Osteoblast (primary cell): ENCODE measurements around a stretch of chr6.

DNA sequence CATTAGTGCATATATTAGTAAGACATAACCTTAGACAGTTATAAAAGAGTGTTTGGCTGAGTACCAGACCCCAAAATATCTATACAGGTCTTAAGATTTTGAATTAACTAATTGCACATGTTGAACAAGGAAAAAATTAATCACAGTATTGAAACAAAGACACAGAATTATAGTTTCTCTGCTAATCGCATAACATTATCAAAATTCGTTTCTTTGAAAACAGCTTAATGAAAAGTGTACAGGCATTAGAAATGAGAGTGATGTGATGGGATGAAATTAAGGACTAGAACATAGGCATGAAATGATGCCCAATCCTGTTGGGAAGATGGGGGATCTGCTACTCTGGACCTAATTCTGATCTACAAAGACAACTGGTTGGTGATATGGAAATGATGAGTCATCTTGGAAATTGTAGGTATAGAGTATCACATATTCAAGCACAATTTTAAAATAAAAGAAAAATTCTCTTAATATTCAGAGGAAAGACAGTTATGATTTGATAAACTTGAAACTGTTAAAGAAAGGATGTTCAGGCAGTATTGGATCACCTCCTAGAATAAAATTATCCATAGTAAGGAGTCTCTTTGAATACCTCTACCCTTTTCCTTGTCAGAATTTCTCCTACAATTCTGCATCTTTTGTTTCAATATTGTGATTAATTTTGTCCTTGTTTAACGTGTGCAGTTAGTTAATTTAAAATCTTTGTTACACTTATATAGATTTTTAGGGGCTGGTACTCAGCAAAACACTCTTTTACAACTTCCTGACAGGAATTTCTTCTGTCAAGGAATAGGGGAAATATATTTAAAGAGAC, 43.0 kb downstream of the STXBP5 start:
- CAGE, long polyA plus RNA, result no peak
- RRBS, result no CpG with 5 or more reads among the region's 3 CpGs

DNA sequence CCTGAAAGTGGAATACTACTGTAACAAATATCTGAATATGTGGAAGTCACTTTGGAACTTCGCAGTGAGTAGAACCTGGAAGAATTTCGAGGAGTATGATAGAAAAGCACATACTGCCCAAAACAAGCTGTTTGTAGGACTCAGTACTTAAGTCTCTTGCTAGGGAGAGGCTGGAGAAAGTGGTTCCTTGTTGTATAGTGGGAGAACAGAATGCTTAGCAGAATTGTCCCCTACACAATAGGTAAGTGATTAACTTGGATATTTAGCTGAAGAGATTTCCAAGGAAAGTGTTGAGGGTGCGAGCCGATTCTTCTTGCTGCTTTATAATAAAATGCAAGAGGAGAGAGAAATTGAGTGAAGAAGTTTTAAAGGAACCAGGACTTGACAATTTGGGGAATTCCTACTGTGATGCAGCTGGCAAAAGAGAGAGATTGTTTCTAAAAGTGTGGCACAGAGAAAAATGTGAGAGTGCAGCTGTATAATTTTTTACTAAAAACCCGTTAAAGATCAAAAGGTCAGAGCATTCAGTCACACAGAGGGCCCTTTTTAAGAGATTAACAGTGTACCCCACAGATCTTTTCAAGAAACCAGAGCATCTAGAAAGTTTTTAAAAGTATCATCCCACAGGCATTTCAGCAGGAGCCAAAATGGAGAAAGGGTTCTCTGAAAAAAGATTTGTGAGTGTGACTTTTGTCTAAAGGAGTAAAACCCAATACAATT, 45.2 kb downstream of the STXBP5 start:
- CAGE, long polyA plus RNA, result no peak
- RRBS, result no CpG with 5 or more reads among the region's 5 CpGs

DNA sequence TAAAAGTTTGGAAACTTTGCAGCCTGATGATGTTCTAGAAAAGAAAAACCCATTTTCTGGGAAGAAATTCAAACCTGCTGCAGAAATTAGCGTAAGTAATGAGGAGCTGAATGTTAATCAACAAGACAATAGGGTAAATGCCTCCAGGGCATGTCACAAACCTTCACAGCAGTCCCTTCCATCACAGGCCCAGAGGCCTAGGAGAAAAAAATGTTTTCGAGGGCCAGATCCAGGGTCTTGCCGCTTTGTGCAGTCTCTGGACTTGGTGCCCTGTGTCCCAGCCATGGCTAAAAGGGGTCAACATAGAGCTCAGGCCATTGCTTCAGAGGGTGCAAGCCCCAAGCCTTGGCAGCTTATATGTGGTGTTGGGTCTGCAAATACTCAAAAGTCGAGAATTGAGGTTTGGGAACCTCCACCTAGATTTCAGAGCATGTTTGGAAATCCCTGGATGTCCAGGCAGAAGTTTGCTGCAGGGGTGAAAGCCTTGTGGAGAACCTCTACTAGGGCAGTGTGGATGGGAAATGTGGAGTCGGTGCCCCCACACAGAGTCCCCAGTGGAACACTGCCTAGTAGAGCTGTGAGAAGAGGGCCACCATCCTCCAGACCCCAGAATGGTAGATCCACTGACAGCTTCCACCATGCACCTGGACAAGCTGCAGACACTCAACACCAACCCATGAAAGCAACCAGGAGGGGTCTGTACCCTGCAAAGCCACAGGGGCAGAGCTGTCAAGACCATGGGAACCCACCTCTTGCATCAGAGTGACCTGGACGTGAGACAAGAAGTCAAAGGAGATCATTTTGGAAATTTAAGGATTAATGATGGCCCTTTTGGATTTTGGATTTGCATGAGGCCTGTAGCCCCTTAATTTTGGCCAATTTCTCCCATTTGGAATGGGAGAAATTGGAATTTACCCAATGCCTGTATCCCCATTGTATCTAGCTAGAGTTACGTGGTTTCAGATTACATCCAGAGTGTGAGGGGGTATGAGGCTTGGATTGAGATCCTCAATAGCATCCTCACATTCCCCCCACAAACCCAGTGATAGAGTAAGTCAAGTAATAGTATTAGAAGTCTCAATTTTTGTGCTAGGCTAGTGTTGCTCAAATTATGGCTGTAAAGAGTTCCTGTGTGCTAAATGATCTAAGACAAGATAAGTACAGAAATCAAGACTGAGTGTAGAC, 100.2 kb downstream of the STXBP5 start:
- CAGE, long polyA plus RNA, result no peak
- RRBS, result no CpG with 5 or more reads among the region's 7 CpGs

GRCh38 chr6:147357689-147358398, 150.6 kb upstream of the SAMD5 start:
- CAGE, long polyA plus RNA, result no peak
- RRBS, result no CpG with 5 or more reads among the region's 2 CpGs

- CAGE, long polyA plus RNA, result no peak
- RRBS, result no CpG with 5 or more reads among the region's 1 CpG
Measured at GRCh38 chr6:147386742-147387508, 121.6 kb upstream of the SAMD5 start.

- CAGE, long polyA plus RNA, result no peak
- RRBS, result no CpG with 5 or more reads among the region's 6 CpGs
Measured at GRCh38 chr6:147407939-147408444, 100.5 kb upstream of the SAMD5 start.

DNA sequence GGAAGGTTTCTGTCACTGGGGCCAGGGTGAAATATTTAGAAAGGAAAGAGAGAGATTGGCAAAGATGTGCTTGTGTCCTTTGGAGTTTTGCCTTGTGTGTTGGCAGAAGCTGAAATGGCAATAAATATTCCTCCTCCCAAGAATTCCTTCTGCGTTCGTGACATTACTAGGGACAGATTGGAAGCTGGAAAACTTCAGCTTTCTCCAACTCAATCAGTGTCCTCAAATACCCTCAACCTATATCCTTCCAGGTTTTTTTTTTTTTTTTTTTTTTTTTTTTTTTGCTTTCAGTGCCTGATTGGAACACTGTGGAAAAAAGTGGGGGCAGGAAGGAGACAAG, 6.4 kb downstream of the SAMD5 start:
- CAGE, long polyA plus RNA, result no peak
- RRBS, result no CpG with 5 or more reads among the region's 2 CpGs

- CAGE, long polyA plus RNA, result no peak
- RRBS, result no CpG with 5 or more reads among the region's 7 CpGs
Measured at GRCh38 chr6:147619874-147620234, 111.4 kb downstream of the SAMD5 start.

GRCh38 chr6:148199427-148199778, 143.2 kb upstream of the SASH1 start:
- CAGE, long polyA plus RNA, result no peak
- RRBS, result no CpG with 5 or more reads among the region's 3 CpGs

GRCh38 chr6:148211695-148212230, 130.9 kb upstream of the SASH1 start:
- CAGE, long polyA plus RNA, result no peak
- RRBS, result no CpG with 5 or more reads among the region's 11 CpGs

DNA sequence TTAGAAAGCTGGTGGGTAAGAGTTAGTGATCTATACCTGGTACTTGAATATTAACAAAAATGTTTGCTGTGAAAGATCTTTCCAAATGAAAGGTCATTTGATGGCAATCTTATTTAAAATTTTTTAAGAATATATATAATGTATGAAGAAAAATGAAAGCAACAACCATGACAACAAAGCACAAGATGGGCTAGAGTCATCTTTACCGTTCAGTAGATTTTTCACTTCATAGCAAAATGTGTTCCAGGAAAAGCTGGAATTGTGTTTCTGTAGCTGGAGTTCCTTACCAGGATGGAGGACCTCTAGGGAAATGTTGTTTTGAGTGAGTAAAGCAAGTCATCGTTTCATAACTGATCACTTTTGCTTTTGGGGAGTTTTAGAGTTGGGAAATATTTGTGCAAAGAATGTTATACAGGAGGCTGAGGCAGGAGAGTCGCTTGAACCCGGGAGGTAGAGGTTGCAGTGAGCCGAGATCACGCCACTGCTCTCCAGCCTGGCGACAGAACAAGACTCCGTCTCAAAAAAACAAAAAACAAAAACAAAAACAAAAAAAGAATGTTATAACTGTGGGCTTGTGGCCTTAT, 151.6 kb downstream of the SASH1 start:
- CAGE, long polyA plus RNA, result no peak
- RRBS, result no CpG with 5 or more reads among the region's 8 CpGs

DNA sequence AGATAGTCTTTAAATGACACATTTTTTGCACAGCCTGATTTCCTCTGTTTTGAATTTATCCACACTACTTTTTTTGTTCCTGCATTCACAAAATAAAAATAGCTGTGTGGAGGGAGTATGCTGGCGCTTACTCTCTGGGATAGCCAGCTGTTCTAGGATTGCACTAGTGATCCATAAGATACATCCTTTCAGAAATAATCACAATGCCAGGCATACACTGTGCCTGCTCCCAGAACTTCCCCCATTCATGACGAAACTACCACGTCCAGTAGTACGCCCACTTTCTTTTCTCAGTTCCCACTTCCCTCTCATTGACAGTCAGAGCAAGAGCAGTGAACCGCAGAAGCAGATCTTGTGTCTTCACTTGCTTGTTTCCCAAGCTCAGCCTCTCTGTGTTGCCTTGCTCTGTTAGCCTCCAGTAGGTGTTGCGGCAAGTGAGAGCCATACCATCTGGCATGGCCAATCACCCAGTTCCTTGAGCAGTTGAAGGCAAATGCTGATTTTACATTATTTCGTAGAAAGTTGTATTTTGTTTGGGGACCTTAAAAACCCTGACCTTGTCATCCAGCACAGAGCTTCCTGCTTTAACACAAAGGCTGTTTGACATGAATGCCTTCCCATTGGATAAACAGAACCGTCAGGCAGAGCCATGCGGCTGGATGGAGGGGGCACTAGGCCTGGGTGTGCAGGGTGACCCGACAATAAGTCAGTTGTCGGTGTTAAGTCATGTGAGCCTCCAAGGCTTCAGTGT, 11.7 kb downstream of the UST start:
- CAGE, long polyA plus RNA, result no peak
- RRBS, result no CpG with 5 or more reads among the region's 11 CpGs

DNA sequence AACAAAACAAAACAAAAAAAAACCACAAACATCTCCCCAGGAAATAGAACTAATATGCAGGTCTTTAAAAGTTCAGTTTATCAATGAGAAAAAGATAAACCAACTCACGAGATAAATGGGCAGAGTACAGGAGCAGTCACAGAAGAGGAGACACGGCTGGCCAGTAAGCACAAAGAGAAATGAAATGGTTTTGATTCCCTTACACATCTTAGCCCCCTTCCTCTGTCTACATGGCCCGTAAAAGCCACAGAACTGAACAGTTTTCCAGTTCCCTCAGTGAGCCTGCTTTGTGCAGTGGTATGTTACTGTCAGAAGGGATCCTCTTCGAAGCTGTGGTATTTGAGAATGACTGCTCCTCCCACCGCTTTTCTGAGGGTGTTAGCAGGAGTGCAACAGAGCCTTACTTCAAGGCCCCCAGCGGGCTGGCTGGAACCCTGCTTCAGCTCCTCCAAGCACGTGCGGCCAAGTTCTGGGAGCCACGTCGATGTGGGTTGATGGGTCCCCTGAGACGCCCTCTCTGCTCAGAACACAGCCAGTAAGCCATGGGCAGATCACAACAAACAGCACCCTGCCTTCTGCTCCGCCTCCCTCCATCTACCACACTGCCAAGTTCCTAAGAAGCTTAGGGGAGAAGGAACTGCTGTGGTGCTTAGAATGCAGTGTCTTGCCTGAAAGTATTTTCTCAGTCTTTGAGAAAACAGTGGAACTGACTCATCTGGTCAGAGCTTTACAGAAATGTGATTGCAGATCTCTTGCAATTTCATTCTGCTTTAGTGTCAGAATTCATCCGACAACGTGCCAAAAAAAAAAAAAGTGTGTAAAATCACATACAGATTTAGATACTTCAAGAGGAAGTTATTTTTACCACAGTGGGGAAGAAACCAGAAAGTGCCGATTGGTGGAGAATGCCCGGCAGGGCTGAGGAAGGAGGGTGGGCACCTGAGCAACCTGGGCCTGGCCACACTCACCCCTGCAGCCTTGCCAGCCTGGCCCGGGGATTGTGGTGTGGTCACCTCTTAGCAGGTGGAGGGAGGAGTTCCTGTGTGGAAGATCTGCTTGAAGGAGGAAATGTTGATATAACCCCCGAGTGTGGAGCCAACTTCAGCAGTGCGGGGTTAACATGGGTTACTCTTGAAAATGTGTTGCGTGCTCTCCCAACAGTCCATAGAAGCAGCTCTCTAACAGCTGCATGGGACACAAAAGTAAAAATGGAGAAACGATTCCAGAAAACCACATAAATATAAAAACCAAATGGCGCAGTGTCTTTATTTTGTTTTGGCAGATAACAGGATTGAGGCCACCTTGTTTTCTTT, 14.3 kb downstream of the UST start:
- CAGE, long polyA plus RNA, result no peak
- RRBS, result 1% methylated on average over 2 of the region's 22 CpGs

DNA sequence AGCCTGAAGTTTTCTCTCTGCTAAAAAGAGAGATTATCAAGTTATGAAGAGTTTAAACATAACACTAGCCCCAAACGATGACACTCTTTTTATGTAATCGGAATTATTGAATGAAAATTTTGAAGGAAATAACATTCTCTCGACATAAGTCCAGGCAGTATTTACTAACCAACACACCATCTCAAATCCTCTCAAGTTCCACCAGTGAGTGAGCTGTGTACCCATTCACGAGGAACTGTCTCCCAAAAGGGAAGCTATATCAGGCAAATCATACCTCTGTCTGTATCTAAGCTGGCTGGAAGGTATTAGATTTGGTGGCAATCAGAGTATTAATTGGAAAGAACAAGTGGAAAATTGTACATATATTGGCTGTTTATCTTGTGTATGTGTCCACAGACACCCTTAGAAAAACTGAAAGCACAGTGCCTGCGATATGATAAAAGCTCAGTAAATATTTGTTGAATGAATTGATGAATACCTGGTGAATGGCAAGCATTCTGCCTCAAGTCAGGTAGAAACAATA, 37.5 kb downstream of the UST start:
- CAGE, long polyA plus RNA, result no peak
- RRBS, result no CpG with 5 or more reads among the region's 5 CpGs

DNA sequence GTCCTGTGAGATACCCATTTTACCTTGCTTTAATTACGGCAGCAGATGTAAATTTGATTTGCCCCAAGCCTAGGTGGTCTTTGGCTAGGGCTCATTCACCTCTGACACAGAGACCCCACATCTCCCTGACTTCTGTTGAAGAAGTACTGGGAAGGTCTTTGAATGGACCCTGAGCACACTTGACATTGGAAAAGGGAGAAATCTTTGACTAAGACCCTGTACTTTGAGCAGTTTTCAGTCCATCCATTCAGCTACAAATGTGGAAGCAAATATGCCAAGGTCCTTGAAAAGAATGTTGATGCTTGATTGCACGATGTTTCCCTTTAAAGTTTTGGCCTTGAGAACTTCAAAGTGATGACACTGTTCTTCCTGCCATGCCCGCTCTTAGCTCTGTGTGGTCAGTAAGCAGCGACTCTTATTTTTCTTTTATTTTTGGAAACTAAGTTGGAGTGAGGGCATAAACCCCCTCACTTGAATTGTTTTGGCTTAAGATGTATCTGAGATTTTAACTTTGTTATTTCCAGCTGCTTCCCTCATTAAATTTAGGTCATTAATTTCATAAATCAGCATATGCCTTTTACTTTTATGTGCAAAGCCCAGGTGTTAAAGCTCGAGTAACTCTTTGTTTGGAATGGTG, 232.6 kb downstream of the UST start:
- CAGE, long polyA plus RNA, result no peak
- RRBS, result no CpG with 5 or more reads among the region's 5 CpGs

DNA sequence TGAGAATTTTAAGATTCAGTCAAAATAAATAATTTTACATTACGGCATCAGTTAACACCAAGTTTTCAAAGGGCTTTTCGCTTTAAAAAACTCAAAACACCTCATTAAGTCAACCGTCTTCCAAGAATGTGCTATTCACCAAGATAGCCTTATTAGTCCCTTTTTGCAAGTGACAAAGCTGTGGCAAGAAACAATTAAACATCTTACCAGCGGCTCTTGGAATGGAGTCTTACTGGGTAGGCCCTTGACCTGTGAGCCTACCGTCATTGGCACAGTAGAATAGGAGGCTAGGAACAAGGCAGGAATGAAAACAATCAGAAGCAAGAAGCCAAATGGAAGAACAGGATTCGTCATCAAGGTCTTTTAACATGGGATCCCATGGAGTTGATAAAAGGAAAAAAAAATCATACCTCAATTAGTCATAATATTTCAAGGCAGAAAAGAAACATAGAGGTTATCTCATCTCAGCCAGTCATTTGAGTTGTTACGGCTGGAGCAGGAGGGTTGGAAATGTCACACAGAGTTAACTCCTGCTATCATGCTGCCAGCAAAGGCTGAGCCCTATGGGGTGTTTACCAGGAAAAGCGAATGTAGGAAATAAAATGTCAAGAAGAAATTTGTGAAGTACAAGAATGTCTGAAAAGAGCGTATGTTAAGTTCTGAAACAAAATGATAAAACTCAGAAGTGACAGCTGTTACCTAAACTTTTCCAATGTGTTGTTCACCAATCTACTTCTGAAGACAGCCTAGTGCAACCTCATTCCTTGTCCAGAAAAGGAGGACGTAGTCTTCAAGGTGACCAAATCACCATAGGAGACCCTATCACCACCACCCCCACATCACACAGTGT, 236.5 kb downstream of the UST start:
- CAGE, long polyA plus RNA, result no peak
- RRBS, result no CpG with 5 or more reads among the region's 10 CpGs

- CAGE, long polyA plus RNA, result no peak
- RRBS, result no CpG with 5 or more reads among the region's 6 CpGs
Measured at GRCh38 chr6:149132241-149132907, 185.1 kb upstream of the TAB2 start.

GRCh38 chr6:149505197-149505886, 20.5 kb upstream of the ZC3H12D start:
- CAGE, long polyA plus RNA, result no peak
- RRBS, result no CpG with 5 or more reads among the region's 7 CpGs

GRCh38 chr6:149544830-149545909, 673 bp downstream of the PPIL4 start:
- CAGE, long polyA plus RNA, result no peak
- RRBS, result 2% methylated on average over 6 of the region's 33 CpGs

- CAGE, long polyA plus RNA, result no peak
- RRBS, result no CpG with 5 or more reads among the region's 2 CpGs
Measured at GRCh38 chr6:149691532-149692379, 26.1 kb downstream of the LATS1 start.